PFSK-1 (cell line): ENCODE measurements around a stretch of chr19.

DNA sequence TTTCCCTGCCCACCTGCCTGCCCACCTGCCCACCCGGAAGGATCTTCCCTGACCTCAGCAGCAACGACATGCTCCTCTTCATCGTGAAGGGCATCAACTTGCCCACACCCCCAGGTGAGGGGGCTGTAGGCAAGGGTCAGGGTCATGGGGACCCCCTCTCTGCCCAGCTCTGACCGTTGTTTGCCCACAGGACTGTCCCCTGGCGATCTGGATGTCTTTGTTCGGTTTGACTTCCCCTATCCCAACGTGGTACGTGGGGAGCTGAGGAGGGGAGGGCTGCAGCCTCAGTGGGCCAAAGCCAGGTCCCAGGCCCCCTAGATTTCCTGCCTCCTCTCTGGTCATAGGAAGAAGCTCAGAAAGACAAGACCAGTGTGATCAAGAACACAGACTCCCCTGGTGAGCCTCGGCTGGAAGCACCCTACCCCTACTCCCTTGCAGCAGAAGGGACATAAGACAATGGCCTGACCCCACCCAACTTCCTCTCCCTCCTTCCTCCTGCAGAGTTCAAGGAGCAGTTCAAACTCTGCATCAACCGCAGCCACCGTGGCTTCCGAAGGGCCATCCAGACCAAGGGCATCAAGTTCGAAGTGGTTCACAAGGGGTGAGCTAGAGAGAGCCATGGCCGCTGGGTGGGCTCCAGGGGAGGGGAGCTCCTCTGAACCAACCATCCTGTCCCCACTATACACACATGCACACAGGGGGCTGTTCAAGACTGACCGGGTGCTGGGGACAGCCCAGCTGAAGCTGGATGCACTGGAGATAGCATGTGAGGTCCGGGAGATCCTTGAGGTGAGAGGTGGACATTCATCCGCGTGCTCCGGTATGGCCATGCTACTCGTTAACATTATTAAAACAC, 11.5 kb downstream of the PODNL1 start:
- RRBS: 92% methylated on average over 5 of the region's 20 CpGs

DNA sequence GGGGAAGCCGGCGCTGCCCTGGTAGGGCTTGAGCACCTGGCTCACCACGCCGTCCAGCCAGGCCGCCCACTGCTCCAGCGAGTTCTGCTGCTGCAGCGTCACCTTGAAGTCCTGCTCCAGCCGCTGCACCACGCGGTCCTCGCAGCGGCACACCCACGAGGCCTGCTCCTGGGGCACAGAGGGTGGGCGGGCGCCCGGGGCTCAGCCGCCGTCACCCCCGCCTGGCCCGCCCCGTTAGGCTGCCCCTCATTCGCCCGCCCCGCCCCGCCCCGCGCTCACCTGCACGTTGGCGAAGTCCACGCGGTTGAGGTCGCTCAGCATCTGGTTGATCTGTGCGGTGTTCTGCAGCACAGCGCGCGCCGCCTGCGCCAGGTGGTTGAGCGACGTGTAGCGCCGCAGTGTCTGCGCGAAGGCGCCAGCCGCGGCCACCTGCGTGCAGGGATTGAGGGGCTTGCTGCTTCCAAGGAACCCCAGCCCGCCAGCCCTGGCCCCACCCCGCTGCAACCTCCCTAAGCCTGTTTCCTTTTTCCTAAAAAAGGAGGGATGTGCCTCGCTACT, 11.3 kb downstream of the DCAF15 start:
- RRBS: 100% methylated on average over 1 of the region's 51 CpGs

DNA sequence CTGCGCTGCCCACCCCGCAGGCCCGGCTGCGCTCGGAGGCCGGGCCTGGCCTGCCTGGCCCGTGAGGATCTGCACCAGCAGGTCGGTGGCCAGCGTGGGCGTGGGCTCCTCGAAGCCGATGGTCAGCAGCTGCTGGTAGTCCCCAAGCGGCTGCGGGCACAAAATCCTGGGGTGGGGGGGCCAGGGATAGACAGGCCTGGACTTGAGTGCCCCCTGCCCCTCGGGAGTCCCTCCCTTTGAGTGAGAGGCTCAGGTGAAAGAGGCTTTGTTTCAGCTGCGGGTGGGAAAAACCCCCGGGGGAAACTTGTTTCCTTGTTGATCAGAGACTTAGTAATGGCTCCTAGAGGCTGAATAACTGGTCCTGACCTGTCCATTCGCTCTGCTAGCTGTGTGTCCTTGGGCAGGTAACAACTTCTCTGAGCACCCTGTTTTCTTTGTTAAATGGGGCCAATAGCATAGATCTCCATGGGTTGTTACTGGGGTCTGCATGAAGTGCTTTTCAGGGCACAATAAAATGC, 3.7 kb downstream of the C19orf67 start:
- RRBS: no CpG with 5 or more reads among the region's 18 CpGs

DNA sequence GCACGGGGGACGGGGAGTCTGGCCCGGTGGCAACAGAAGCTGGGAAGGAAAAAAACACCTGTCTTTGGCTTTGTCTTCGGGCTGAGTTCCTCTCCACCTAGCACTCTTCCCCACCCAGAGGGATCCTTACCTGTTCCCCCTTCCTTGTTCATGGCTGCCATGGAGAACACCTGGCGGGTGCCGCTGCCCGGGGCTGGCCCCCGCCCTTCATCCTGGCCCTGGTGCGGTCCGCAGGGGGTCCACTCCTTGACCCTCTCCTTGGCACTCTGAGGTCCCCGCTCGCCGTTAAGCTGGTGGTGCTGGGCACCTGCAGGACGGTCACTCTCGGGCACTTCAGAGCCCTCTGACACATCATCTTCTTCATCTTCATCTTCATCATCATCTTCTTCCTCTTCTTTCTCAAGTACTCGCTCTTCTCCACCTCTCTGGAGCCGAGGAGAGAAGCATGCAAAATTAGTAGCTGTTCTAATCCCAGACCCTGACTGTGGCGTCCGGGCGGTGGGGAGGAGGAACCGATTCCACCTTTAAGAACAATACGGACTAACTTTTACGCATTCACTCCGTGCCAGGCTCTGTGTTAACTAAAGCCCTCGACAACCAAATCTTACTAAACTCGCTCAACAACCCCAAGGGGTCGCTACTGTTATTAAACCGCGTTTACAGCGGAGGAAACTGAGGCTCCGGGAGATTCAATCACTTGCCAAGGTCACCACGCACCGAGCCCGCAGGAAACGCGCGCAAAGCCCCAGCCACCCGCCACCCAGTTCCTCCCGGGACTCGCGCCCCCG, 3.5 kb upstream of the C19orf67 start:
- RRBS: 3% methylated on average over 7 of the region's 42 CpGs

DNA sequence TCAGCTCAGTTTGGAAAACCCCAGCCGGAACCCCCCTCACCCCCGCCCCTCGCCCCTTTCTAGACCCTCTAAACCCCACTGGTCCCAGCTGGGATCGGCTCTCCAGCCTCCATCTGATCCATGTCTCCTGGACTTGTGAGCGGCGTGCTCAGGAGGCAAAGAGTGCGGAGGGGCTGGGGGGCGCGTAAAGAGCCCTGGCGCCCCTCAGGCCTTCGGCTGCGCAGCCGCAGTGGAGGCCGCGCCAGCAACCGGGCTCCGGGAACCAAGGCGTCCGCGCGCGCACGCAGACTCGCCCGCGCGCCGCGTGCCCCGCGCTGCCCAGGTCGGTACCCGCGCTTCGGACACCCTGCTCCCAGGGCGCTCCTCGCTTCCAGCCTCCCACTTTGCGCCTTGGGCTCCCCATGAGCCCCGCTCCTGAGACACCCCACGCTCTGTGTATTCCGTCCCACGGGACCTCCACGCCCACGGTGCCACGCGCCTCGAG, 3.4 kb upstream of the ADGRL1 start:
- RRBS: no CpG with 5 or more reads among the region's 47 CpGs

- RRBS: no CpG with 5 or more reads among the region's 12 CpGs
Observed at GRCh38 chr19:14283723-14284525, 78.0 kb upstream of the ADGRL1 start.

GRCh38 chr19:14396836-14397415, 15.7 kb downstream of the ADGRE5 start:
- RRBS: no CpG with 5 or more reads among the region's 19 CpGs

DNA sequence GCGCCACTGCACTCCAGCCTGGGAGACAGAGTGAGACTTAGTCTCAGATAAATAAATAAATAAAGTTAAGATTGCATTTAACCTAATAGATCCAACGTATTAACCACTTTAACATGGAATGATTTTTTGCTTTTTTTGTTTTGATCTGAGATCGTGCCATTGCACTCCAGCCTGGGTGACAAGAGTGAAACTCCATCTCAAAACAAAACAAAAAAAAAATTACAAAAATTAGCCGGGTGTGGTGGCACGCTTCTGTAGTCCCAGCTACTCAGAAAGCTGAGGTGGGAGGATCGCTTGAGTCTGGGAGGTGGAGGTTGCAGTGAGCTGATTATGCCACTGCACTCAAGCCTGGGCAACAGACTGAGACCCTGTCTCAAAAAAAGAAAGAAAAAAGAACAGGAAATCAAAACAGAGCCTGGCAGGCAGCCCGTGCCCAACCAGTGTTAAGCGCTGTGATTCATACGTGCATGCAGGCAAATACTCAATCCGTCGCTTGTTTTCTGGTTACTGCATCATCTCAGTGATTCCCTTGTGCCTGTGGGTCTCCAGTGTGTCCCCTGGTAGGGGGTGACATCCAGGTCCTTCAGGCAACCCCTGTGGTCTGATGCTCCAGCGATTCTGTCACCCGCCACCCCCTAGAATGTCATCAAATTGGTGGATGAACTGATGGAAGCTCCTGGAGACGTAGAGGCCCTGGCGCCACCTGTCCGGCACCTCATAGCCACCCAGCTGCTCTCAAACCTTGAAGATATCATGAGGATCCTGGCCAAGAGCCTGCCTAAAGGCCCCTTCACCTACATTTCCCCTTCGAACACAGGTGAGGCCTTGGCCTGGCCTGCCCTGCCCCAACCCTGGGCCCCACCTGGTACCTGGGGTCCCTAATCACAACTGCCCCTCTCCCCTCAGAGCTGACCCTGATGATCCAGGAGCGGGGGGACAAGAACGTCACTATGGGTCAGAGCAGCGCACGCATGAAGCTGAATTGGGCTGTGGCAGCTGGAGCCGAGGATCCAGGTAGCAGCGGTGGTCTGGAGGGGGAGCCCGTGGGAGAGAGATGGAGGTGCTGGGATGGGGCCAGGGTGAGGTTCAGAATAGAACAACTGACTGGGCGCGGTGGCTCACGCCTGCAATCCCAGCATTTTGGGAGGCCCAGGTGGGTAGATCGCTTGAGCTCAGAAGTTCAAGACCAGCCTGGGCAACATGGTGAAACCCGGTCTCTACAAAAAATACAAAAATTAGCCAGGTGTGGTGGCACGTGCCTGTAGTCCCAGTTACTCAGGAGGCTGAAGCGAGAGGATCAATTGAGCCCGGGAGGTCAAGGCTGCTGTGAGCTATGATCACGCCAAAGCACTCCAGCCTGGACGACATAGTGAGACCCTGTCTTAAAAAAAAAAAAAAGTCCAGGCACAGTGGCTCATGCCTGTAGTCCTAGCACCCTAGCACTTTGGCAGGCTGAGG, 17.9 kb downstream of the DDX39A start:
- RRBS: no CpG with 5 or more reads among the region's 34 CpGs

DNA sequence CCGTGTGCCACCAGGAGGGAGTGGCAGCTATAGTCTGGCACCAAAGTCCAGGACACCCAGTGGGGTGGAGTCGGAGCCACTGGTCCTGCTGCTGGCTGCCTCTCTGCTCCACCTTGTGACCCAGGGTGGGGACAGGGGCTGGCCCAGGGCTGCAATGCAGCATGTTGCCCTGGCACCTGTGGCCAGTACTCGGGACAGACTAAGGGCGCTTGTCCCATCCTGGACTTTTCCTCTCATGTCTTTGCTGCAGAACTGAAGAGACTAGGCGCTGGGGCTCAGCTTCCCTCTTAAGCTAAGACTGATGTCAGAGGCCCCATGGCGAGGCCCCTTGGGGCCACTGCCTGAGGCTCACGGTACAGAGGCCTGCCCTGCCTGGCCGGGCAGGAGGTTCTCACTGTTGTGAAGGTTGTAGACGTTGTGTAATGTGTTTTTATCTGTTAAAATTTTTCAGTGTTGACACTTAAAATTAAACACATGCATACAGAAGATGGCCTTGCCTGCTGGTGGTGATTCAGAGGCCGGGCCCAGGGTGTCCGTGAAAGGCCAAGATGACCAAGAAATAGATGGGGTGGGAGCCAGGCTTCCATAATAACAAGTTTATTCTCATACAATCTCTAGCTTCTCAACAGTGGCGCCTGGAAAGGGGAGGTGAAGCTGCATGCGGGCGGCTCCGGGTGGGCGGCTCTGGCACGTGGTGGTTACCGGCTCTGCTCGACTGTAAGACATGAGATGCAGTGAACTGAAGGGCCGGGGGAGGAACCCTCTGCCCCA, 10.7 kb downstream of the DDX39A start:
- RRBS: 89% methylated on average over 1 of the region's 20 CpGs

DNA sequence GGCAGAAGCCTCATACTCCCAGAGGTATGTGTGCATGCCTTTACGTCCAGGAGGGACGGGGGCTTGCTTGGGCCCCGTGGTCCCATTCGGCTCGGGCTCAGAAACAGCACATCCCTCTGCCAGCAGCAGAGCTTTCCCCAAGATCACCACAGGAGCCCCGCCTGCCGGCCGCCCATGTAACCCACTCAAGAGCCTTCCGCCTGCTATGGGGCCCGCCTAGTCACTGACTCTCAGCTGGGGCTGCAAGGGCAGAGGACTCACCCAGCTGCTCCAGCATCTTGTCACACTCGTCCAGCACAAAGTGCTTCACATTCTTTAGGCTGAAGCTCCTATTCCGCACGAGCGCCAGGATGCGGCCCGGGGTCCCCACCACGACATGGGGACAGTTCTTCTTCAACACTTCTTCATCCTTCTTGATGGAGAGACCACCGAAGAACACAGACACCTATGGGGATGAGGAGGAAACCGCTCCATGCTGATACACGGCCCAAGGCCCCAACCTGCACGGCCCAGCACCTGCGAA, 8.4 kb downstream of the DDX39A start:
- RRBS: no CpG with 5 or more reads among the region's 22 CpGs

DNA sequence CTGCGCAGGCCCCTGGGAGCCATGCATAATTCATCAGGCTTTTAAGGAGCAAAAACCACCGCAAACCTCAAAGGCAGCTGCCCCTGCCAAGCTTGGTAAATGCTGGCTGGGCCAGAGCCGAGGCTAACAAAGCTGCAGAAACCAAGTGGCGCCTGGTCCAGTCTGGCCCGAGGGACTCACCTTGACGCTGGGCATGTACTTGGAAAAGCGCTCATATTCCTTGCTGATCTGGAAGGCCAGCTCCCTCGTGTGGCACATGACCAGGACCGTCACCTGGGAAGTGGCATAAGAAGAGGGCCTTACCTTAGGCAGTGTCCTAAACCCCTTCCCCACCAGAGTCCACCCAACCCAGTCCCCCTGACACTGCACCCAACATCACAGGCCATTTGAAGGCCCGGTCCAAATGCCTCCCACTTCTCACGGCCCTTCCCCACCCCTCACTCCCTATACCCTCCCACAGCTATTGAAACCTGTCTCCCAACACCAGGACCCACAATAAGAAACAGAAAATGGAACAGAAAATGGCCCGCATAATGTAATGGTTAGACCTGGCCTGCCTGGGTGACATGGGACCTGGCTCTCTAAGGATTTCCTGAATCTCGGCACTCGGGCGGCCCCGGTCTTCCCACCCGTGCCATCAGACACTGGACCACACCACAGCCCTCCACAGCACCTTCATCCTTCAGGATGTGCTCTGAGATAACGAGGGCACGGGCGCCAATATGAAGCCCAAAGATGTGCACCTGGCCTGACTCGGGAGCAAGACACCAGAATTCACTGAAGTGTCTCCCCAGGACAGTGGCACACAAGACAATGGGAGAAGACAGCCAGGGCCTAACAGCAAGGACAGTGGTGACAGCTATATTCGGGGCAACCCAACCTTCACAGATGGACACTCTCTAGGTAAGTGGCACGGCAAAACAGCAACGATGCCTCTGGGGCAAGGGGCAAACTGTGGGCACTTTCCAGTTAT, 7.5 kb downstream of the DDX39A start:
- RRBS: no CpG with 5 or more reads among the region's 24 CpGs

- RRBS: no CpG with 5 or more reads among the region's 12 CpGs
Observed at GRCh38 chr19:14507742-14508415, 10.3 kb downstream of the DNAJB1 start.

GRCh38 chr19:14525584-14526379, 3.6 kb upstream of the TECR start:
- RRBS: no CpG with 5 or more reads among the region's 9 CpGs

GRCh38 chr19:14603995-14604585, 21.2 kb downstream of the CLEC17A start:
- RRBS: no CpG with 5 or more reads among the region's 8 CpGs

DNA sequence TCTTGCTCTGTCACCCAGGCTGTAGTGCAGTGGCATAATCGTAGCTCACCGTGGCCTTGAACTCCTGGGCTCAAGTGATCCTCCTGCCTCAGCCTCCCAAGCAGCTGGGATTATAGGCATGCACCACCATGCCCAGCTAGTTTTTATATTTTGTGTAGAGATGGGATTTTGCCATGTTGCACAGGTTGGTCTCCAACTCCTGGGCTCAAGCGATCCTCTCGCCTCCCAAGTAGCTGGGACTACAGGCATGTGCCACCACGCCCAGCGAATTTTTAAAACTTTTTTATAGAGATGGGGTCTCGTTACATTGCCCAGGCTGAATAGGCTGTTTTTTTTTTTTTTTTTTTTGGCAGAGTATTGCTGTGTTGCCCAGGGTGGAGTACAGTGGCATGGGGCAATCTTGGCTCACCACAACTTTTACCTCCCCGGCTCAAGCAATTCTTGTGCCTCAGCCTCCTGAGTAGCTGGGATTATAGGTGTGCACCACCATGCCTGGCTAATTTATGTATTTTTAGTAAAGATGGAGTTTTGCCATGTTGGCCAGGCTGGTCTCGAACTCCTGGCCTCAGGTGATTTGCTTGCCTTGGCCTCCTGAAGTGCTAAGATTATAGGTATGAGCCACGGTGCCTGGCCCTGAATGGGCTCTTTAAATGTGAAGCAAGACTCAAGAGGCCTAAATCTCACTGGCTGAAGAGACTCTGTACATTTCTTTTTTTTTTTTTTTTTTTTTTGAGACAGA, 37.4 kb downstream of the ADGRE2 start:
- RRBS: no CpG with 5 or more reads among the region's 10 CpGs

- RRBS: no CpG with 5 or more reads among the region's 8 CpGs
Observed at GRCh38 chr19:15165189-15165573, 35.6 kb downstream of the NOTCH3 start.

- RRBS: no CpG with 5 or more reads among the region's 6 CpGs
Observed at GRCh38 chr19:15236328-15236919, 4.2 kb upstream of the EPHX3 start.

DNA sequence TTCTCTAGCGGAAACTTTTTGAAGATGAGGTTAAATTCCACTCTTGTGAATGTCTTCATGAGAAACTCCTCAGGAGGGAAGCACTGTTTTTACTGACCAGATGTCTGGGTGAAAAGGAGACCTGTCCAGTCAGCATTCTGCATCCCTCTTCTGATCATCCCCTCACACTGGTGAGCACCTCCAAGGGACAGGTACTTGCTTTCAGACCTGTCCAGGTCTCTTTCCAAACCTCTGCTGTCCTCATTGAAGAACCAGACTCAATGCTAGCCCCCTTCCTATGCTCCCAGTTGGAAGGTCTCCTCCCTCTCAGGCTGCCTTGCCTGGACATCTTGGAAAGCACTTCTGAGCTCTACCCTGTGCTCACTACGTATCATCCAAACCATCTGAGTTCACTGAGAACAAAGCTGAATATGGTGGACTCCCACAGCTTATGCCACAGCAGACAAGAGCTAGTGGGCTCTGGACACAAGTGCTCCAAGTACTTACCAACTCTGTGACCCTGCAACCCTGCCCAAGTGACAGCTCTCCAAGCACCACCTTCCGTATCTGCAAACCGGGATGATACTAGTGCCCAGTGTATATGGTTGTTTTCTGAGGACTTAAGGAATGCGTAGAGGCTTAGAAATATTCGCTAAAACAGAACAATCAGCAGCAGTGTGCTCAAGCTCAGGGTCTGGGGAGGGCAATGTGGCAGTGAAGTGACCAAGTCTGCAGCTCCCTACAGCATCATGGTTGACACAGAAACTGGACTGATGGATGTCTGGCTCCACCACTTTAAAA, 15.5 kb downstream of the BRD4 start:
- RRBS: no CpG with 5 or more reads among the region's 6 CpGs

- RRBS: no CpG with 5 or more reads among the region's 21 CpGs
Observed at GRCh38 chr19:15397464-15398248, 18.1 kb upstream of the AKAP8 start.

GRCh38 chr19:15421130-15421734, 2.4 kb upstream of the AKAP8L start:
- RRBS: no CpG with 5 or more reads among the region's 12 CpGs